ENCODE data around the genes CXCR2 and CFAP65.

GRCh38 chr2:217847754-217848733 lies 154.8 kb downstream of the TNS1 start:
- RRBS: no CpG with 5 or more reads among the region's 31 CpGs

- RRBS: no CpG with 5 or more reads among the region's 9 CpGs
Measured at GRCh38 chr2:217857582-217858105, 145.2 kb downstream of the TNS1 start.

DNA sequence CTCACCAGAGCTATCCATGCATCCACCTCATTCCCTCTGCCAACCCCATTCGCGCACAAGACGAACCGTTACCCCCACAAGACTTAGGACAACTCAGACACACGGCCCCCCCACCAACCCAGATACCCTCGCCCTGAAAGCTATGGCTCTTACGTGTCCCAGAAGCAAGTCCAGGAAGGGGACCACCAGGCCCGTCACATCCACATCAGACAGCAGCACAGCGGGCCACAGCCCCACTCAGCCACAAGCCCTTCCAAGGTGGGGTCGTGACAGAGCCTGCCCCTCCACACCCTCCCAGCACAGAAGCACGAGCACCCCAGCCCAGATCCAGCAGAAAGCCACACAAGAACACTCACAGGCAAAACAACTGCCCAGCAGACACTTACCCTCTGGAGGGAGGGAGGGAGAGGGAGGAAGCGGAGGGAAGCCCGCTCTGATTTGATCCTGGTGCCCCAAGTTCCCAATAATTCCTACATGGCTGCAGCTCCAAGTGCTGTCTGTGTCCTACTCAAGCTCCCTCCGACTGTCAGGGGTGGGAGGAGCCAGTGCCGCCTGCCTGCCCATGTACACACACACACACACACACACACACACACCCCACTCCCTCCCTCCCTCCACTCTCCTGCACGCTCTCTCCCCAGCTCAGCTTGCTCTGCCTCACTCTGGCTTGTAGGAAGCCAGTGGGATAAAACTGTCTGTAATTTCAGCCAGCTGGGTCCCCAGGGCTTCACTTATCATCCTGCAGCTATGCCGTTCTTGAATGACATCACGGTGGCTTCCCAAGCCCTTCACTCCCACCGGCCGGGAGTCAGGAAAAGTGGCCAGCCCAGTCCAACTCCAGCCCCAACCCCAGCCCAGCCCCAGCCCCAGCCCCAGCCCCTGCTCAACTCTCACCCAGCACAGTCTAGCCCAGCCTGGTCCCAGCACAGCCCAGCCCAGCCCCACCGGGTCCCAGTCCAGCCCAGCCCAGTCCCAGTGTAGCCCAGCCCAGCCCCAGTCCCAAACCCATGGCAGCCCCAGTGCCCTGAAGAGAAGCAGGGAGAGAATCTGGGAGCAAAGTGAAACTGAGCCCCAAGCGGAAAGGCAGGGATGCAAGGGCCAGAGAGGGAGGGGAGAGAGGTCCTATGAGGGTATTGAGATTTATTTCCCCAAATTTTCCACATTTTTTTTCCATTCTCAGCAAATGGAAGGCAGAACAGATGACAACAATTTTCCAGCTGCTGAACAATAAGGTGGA lies 144.3 kb downstream of the TNS1 start:
- RRBS: no CpG with 5 or more reads among the region's 22 CpGs

DNA sequence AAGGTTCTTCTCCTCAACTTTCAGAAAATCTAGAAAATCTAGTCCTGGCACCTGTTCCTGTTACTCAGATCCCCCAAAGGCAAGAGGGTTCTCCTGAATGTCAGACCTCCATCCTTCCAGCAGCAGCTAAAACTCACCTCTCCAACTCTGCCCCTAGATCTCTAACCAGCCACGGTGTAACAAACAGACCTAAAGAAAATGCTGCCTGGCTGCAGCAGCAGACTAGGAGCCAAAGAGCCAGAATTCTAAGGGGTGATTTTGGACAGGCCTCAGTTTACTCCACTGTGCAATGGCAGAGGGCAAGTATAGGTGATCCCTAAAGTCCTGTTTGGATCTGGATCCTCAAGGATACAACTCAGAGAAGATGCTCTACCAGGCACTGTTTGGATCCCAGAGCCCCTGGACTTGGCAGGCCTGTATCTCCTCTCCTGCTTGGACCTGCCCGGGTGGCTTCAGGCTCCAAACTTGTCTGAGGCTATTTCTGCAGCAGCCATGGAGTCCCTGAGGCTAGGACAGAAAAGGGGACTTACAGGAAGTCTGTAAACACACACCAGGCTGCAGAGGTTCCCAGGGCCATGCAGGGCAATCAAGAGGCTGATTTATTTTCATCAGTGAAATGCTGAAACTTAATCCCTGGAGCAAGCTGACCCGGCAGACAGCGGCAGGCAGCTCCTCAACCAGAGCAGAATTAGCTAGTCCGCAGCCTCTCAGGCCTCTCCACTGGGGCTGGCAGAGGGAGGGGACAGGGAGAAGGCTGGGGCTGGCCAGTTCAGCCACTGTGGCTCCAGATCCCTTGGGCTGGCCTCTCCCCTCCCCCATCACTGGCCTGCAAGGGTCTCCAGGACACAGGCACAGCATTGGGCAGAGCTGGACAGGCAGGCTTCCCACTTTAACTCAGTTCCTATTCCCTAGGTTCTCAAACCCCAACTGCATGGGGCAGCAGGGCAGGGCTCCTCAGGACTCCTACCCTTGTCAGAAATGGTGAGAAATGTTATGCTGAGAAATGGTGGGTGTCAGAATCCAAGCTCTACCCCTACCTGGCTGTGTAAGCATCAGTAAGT lies 136.5 kb downstream of the TNS1 start:
- RRBS: no CpG with 5 or more reads among the region's 5 CpGs

GRCh38 chr2:217879029-217879402 lies 123.8 kb downstream of the TNS1 start:
- RRBS: no CpG with 5 or more reads among the region's 9 CpGs

DNA sequence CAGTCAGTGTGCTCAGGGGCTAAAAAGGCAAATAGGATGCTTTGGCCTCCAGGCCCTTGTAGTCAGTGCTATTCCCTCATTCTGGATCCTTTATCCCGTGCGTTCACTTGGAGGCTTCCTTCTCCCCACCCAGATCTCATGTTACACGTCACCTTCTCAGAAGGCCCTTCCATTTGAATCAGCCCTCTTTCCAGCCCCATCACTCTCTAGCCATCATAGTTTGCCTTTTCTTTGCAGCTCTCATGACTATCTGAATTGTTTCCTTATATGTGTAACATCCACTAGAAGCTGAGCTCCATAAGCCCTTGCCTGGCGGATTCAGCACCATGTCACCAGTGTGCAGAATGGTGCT lies 113.4 kb downstream of the TNS1 start:
- RRBS: no CpG with 5 or more reads among the region's 4 CpGs

GRCh38 chr2:217897661-217898881 lies 104.7 kb downstream of the TNS1 start:
- RRBS: 74% methylated on average over 2 of the region's 25 CpGs

DNA sequence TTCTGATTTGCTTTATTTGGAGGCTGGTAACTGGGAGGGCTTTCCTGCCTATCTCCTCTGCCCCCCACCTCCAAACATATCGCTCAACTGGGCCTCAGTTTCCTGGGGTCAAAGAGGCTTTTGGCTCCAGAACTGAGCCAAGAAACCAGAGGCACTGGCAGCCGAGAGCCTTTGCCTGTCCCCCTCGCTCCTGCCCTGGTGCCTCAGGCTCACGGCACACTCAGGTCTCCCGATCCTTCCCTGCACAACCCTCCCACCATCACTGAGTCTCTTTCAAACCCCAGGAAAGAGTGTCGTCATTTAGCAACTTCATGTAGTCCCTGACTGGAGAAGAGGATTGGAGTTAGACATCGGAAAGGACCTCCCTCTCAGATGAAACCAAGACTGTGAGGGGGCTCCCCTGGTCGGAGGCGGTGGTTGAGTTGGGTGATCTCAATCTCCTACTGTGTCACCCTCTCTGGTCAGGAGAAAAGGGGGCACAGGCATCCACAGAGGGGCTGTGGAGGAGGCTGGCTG lies 62.5 kb downstream of the TNS1 start:
- RRBS: no CpG with 5 or more reads among the region's 9 CpGs

DNA sequence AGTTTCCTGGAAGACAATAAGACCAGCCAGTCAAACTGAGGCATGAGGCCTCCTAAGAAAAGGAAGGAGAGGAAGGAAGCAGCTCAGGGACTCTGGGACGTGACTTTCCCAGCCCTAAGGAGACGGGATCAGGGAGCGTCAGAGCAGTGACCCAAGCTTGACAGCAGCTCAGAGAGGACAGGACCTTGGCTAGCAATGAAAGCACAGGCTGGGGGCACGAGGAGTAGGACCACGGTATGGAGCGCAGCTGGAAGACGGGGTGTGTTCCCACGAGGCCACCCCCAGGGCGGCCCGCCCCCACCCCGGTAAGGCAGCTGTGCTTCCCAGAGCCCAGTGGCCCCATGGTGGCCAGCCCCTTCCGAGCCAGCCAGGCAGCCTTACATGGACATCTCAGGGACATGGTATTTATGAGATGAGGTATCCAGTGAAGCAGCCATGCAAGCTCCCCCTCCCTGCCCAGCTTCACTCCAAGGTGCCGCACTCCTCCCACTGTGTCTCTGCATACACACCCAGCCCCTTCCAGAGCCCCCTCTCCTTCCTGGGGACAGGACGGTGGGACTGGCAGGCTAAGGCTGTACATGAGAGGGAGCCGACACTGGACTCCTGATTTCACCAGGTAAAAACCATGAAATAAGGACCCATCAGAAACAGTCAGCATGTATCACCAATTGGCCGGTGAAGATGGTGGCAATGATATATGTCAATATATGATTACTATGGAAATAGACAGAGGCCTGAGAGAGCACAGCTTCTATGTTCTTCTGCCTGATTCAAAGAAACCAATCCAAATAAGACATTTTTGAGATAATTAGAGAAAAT lies 45.7 kb downstream of the TNS1 start:
- RRBS: no CpG with 5 or more reads among the region's 16 CpGs

DNA sequence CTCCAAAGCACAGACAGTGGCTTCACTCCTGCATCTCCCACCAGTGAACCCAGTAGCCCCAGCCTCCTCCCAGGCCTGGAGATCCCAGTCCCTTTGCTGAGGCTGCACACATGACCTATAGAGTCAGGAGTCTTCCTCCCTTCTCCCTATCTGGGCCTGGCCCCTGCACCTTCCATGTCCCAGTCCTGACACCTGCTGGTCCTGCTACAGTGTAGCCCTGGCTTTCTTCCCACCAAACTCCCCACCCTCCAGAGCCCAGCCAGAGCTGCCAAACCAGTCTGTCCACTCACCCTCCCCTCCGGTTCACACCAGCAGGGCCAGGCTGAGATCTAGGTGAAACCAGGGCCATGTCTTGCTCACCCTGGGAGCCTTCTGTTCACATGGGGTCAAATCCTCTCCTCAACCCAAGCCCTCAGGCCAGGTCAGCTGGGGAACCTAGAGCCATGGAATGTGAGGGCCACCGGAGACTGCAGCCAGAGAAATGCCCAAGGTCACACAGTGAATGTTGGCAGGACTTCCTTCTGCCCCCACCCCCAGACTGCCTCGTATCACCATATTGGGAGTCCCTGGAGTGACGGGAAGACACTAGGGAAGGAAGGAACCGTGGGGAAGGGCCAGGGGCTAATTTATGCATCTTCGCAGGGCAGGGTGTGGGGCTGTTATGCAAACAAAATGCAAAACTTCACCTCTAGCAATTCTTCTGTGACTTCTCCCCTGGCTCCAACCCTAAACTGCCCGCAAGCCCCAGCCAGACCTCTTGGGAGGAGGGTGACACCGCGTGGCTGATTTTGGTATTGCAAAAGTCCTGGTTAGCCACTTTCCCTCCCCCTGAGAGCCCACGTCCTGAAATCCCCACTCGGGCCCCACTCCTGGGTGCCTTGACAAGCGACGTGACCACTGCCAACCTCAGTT lies 14.6 kb downstream of the TNS1 start:
- RRBS: no CpG with 5 or more reads among the region's 13 CpGs

GRCh38 chr2:218125503-218126369 lies at the start of gene CXCR2:
Gene CXCR2 (plus strand): TSS chr2:218126028.
- RRBS: no CpG with 5 or more reads among the region's 10 CpGs

DNA sequence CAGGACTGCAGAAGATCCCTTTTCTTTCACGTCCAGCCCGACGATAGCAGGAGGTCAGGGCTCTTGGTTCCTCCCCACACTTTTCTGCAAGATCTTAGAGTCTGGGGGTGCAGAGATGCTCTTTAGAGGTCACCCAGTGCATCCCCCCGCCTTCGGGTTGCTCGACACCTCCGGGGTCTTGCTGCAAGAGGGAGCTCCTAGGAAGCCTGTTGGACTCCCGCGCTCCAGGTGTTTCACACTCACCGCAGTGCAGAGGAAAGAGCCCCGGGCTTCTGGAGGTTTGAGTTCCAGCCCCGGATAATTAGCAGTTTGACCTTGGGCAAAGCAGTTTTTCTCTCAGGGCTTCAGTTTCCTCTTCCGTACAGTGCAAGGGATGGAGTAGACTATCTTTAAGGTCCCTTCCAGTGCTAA lies 314 bp downstream of the PNKD start:
- RRBS: 2% methylated on average over 3 of the region's 13 CpGs

DNA sequence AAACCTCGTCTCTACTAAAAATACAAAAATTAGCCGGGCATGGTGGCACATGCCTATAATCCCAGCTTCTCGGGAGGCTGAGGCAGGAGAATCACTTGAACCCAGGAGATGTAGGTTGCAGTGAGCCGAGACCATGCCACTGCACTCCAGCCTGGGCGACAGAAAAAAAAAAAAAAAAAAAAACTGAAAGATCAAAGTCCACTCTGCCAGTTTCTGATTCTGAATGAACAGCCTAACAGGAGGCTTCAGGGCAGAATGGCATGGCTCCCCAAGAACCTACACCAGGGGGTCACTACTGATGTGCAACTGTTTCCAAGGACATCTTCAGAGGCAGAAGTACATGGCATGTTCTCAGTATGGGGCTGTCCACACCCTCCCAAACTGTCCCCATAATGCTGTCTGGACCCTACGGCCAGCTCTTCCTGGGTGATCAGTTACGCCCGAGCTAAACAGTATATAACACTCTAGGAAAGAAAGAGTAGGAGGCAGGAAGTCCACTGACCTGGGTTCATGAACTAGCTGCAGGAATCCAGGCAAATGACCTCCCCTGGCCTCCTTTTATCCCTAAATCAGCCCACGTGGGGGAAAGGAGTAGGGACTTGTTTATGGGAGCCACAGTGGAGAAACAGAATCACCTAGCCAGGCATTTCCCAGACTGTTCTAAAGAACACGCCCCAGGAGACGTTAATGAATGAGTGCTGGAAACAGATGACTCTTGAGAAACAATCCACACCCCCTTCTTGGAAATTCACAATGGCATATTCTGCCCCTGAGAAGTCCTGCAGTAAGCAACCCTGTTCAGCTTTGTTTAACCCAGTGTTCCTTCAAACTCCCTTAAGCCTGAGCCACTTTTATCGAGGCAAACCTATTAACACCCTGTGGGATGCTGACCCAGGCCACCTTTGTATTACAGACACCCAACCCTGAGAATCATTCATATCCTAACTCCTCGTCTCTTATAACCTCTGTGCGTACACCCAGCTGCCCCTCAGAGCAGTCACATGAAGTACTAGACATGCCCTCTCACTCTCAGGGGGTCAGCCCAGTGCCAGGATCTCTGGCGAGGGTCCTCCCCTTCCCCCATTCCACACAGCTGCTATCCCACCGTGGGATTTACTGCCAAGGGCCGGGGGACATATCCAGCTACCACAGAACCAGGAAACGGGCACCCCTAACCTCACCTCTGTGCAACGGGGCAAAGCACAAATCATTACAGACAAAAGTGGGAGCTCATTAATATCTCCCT lies 2.4 kb downstream of the TMBIM1 start:
- RRBS: no CpG with 5 or more reads among the region's 19 CpGs

GRCh38 chr2:218311784-218312150 lies 19.5 kb upstream of the TMBIM1 start:
- RRBS: no CpG with 5 or more reads among the region's 6 CpGs

- RRBS: 2% methylated on average over 33 of the region's 65 CpGs
Measured at GRCh38 chr2:218367614-218368342, 11.1 kb downstream of the CATIP start.

DNA sequence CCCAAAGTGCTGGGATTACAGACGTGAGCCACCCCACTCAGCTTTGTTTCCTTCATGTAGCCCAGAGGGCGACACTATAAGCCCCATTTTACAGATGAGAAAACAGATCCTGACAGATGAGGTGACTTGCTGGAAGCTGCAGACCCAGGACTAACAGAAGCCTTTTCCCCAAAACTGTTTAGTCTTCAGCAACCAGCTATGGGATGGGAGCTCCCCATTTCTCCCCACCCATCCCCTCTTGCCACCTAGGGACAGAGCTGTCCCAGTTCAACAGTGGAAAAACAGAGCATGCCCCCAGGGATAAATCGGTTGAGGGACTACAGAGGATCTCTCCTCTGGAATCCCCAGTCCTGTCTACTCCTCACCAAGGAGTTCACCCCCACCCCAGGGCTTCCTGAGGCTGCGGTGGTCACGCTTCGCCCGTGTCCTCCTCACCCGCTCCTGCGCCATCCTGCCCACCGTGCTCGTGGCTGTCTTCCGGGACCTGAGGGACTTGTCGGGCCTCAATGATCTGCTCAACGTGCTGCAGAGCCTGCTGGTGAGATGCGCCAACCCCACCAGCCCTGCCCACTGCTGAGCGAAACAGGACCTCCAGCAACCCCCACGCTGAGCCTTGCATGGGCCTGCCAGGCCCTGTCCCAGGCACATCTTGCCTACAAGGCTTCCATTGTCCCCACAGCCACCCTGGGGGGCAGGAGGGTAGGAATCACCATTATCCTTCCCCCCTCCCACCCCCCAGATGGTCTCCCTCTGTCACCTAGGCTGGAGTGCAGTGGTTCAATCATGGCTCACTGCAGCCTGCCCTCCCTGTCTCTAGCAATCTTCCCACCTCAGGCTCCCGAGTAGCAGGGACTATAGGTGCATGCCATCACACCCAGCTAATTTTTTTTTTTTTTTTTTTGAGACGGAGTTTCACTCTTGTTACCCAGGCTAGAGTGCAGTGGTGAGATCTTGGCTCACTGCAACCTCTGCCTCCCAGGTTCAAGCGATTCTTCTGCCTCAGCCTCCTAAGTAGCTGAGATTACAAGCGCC lies 6.8 kb upstream of the CTDSP1 start:
- RRBS: no CpG with 5 or more reads among the region's 21 CpGs

DNA sequence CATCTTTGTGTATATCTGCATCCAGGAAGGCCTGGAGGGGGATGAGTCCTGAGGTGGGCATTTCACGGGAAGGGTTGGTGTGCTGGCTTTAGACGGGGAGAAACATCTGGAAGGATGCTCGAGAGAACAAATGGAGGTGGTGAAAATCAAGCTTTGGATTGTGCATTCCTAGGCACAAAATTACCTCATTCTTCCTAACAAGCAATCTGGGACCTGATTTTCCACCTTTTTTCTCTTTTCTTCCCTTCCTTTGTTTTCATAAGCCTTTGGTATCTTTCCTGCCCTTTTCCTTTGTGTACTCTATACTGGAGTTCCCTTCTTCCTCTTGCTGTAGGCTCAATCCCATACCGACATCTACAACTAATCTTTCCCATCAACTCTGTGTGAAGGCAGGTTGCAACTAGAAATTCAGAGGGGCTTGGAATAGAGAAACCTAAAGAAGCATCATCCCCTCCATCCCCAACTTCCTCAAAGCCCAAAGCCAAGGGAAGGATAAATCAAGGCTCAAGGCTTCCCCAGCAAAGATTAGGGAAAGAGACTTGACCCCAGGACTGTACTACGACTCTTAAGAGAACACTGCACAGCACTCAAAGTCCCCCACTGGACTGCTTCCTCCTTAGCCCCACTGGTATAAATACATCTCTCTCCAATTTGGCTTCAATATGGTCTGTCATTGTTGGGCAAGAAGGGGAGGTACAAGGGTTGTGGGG lies 22.7 kb downstream of the ZNF142 start:
- RRBS: no CpG with 5 or more reads among the region's 5 CpGs

- RRBS: 4% methylated on average over 10 of the region's 51 CpGs
Measured at GRCh38 chr2:218896818-218897820, 16.5 kb downstream of the WNT10A start.

- RRBS: no CpG with 5 or more reads among the region's 24 CpGs
Measured at GRCh38 chr2:219041343-219041828, at the start of gene CFAP65. Gene CFAP65 (minus strand): TSS chr2:219041516.

- RRBS: no CpG with 5 or more reads among the region's 6 CpGs
Measured at GRCh38 chr2:219049257-219049715, 8.0 kb upstream of the CFAP65 start.